ENCODE results near the gene MARCKSL1.

- RRBS, 2 experiments: 72 to 77% methylated on average over 3 of the region's 13 CpGs
Observed at GRCh38 chr1:31627100-31627943, 9.8 kb downstream of the HCRTR1 start.

GRCh38 chr1:31631695-31632329, 12.9 kb downstream of the PEF1 start:
- RRBS, 2 experiments: no CpG with 5 or more reads among the region's 3 CpGs

- RRBS, 2 experiments: no CpG with 5 or more reads among the region's 9 CpGs
Observed at GRCh38 chr1:31680169-31680460, 23.7 kb downstream of the COL16A1 start.

GRCh38 chr1:31683777-31684363, 19.9 kb downstream of the COL16A1 start:
- RRBS, 2 experiments: 42 to 43% methylated on average over 9 of the region's 15 CpGs

- RRBS, 2 experiments: no CpG with 5 or more reads among the region's 7 CpGs
Observed at GRCh38 chr1:31702057-31702396, 1.8 kb downstream of the COL16A1 start.

GRCh38 chr1:31714271-31715454, 10.8 kb upstream of the COL16A1 start:
- RRBS, 2 experiments: 91 to 95% methylated on average over 5 of the region's 58 CpGs

GRCh38 chr1:31787966-31788894, 24.1 kb upstream of the ADGRB2 start:
- RRBS, 2 experiments: under 1% methylated on average over 6 to 8 of the region's 45 CpGs

DNA sequence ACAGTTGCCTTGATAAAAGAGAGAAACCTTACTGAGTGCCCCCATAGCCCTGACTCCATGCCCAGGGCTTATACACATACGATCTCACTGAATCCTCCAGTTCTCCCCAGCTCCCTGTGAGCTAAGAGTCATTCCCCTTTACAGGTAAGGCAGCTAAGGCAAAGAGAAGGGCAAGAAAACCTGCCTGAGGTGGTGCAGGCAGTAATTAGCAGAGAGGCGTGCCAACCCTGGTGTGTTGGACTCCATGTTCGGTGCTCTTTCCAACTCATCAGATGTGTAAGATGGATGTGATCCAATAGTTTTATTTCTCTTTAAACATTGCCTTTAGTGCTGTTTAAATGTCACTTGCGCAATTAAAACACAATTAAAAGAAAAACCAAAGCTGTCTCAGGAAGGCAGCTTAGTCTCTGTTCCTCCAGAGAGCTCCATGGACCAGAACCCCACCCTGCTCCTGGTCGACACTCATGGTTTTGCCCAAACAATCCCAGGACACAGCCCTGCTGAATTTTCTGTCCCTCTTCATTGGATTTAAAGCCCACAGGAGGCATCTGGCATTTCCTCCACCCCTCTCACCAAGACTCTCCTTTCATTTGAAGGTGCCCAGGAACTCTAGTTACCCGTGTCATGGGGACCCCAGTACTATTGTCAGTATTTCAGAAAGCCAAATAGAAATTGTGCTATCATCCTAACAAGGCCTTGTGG, 22.0 kb upstream of the SPOCD1 start:
- RRBS, 2 experiments: no CpG with 5 or more reads among the region's 6 CpGs

- RRBS, 2 experiments: no CpG with 5 or more reads among the region's 9 CpGs
Observed at GRCh38 chr1:31848287-31848673, 32.5 kb upstream of the SPOCD1 start.

DNA sequence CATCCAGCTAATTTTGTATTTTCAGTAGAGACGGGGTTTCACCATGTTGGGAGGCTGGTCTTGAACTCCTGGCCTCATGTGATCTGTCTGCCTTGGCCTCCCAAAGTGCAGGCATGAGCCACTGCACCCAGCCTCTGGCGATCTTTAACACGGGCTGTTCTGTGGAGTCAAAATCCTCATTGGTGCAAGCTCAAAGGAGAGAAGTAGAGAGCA, 34.5 kb downstream of the PTP4A2 start:
- RRBS, 2 experiments: no CpG with 5 or more reads among the region's 3 CpGs

- RRBS, 2 experiments: no CpG with 5 or more reads among the region's 3 CpGs
Observed at GRCh38 chr1:31911467-31912307, 26.5 kb downstream of the PTP4A2 start.

DNA sequence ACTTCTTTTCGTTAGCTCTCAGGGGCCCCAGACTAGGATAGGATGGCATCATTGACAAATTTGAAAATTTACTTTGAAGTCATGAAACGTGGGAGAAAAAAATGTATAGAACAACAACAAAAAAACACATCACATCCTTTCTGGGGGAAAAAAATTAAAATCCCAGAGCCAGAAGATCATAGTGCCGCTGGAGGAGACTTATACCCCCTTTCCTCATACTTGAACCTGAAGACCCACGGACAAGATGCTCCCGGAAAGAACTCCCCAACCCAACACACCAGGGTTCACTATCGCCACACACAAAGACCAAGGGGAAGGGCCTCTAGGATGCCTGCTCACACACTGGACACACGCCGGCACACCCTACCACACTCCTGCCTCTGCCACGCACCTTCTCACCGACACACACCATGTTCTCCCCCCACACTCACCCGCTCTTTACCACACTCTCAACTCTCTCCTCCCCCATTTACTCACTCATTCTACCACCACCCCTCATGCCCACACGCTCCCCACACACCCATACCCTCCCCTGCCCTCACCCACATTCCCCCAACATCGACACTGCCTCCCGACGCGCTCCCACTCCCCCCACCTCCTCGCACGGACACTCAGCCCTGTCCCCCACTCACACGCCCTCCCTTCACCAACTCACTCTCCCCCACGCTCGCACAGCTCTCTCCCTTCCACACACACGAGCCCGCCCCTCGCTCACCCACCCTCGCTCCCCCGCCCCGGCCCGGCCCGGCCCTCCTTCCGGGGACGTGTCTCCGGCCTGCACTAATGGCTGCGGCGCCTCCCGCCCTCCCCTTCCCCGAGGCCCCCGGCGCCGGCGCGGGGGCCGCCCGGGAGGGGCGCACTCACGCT, 812 bp downstream of the PTP4A2 start:
- RRBS, 2 experiments: 2% methylated on average over 12 of the region's 45 CpGs

- RRBS, 2 experiments: 22% methylated on average over 9 of the region's 46 CpGs
Observed at GRCh38 chr1:31938480-31939271, 508 bp upstream of the PTP4A2 start.

- RRBS, 2 experiments: no CpG with 5 or more reads among the region's 3 CpGs
Observed at GRCh38 chr1:32178344-32178831, 1.1 kb upstream of the TXLNA start.

GRCh38 chr1:32227439-32228252, 5.4 kb downstream of the EIF3I start:
- RRBS, 2 experiments: 93 to 95% methylated on average over 1 of the region's 5 CpGs

- RRBS, 2 experiments: no CpG with 5 or more reads among the region's 3 CpGs
Observed at GRCh38 chr1:32257067-32257310, 5.9 kb downstream of the LCK start.

GRCh38 chr1:32321759-32322299, 14.2 kb downstream of the MARCKSL1 start:
- RRBS, 2 experiments: 0% methylated on average over 2 of the region's 4 CpGs

- RRBS, 2 experiments: 5% methylated on average over 36 to 51 of the region's 102 CpGs
Observed at GRCh38 chr1:32335782-32336672, at the start of gene MARCKSL1. MARCKSL1 (minus strand) TSS chr1:32336233.

DNA sequence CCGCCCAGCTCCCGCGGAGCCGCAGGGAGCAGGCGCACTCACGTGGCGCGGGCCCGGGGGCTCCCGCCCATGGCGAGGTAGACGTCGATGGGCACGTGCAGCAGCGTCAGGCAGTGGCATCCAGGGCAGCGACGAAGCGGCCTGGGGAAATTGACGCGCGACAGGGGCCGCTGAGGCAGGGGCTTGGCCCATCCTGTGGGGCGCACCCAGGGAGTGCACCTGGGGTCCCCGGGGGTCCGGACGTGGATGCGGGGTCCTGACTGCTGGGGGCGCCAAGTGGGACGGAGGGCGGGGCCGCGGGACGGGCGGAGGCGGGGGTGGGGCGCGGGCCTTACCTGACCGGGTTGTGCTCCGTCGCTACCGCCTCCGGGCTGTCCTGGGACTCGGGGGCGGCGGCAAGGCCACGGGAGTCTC, 883 bp downstream of the FAM229A start:
- RRBS, 2 experiments: 84 to 90% methylated on average over 5 to 10 of the region's 46 CpGs

DNA sequence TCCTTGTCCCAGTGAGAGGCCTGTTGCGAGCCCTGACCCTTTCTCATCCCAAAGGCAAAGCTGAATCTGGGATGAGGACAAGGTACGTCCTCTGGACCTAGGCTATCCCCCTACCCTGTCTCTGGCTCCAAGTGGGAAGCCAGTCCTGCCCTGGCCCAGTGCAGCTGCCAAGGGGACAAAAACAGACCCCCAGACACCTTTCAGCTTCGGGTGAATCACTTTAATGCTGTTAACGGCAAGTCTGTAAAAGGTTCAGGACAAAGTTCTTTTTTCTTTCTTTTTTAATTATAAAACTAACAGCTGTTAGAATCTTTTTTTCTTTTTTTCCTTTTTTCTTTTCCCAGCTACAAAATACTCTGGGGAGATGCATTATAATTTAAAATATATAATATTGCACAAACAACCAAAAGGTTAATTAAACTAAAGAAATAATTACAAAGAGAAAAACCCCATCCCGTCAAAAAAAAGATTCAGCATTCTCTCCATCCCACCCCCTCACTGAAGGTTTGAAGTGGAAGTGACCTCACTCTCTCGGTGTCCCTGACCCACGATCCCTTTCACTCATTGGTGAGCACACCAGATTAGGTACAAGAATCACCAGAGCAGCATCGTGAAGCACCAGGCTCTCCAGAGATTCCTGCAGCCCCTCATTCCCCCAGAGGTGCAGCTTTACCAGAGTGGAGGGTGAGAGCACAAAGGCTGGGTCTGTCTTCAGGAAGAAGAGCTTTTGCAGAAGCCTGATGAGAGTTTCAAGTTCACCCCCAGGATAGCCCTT, 2.8 kb downstream of the TSSK3 start:
- RRBS, 2 experiments: no CpG with 5 or more reads among the region's 8 CpGs

All from LNCaP clone FGC (cell line).